Subcutaneous preadipocyte (primary cell): ENCODE data around the gene XPNPEP1.

- CAGE, long polyA plus RNA, result no peak
Measured at GRCh38 chr10:104312771-104313183, 25.5 kb downstream of the ITPRIP start.

DNA sequence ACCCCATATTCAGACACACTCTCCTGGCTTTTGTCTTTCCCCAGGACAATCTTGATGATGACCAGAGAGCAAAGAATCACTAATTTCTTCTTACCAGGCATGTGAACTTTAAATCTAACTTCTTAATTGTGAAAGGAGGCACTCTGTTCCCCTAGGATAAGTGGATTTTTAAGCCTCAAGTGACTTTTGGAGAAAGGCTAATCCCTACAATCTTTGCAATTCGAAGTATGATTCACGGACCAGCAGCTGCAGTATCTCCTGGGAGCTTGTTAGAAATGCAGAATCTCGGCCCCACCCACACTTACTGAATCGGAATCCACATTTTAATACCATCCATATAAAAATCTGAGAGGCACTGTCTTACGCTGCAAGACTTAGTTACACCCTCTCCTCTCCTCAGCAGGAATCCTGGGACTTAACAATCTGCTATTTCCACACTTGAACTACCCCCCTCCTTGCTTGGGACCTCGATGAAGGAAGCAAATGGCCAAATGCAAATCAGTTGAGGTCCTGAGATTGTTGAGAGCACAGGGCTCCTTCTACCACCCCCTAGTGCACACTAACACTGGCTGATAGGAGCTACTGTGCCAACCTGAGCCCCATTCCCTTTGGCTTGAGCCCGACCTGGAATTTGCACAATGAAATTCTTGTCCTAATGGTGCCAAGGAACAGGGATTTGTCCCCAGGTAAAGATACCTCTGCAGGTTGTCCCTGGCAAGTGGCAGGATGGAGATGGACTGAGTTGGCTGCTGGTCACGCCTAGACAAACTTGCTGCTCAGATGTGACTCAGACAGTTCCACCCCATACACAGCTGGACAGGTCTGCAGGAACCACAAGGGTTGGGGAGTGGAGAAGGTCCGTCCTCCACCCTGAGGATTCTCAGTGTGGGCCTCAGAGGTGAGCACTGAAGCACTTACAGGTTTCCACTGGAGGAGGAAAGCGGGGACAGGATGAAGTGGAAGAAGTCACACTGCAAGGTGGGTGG is 20.8 kb downstream of the ITPRIP start:
- CAGE, long polyA plus RNA, result no peak

DNA sequence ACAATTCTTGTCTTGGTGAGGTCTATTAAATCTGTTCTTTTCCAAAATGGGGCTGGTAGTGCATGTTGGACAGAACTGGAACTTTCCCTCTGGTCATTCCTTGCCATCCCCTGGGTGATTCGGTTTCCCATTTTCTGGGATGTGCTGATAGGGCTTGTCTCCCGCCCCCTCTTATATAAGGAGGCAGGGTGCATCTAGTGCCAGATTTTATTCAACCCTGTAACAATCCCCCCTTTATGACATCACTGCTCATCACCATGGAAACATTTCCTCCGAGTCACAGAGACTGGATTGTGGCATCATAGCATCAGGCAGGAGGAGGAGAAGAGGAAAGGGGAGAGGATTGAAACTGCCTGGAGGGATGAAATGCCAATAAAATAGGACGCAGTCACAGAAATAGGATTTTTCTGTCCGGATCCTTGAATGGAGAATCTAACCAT is 25.0 kb downstream of the SORCS3 start:
- CAGE, long polyA plus RNA, result no peak

- CAGE, long polyA plus RNA, result no peak
Measured at GRCh38 chr10:104732139-104732572, 91.1 kb downstream of the SORCS3 start.

DNA sequence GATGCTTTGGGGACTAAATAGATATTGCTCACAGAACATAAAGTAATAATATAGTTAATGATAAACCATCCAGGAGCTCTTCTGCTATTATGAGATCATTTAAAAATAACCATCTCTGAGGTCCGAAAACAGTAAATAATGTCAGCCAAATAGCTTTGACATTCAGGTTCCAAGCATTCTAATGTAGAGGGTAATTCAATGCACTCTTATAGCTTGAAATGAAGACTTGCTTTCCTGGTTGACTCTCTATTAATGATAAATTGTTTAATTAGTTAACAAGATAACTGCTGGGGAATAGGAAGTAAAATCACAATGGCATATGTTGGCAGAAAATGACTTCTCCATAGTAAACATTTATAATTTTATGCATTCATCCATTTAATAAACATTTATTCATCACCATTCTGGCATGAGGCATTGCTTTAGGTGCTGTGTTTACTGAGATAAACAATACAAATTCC is 875.6 kb downstream of the SORCS3 start:
- CAGE, long polyA plus RNA, result no peak

DNA sequence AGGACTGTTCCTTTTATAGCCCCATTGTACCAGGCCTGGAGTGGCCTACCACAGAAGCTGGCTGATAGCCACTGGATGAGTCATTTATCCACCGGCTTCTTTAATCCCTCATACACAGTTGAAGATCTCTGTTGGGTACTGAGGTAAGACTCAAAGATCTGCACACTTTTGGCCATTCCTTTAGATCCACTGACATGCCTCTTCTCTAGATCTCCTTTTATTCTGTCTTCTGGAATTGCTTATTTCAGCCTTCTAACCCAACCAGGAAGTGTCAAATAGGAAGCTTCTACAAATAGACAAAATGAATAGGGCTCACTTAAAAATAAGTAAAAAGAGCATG is 1101.2 kb downstream of the SORCS3 start:
- CAGE, long polyA plus RNA, result no peak

DNA sequence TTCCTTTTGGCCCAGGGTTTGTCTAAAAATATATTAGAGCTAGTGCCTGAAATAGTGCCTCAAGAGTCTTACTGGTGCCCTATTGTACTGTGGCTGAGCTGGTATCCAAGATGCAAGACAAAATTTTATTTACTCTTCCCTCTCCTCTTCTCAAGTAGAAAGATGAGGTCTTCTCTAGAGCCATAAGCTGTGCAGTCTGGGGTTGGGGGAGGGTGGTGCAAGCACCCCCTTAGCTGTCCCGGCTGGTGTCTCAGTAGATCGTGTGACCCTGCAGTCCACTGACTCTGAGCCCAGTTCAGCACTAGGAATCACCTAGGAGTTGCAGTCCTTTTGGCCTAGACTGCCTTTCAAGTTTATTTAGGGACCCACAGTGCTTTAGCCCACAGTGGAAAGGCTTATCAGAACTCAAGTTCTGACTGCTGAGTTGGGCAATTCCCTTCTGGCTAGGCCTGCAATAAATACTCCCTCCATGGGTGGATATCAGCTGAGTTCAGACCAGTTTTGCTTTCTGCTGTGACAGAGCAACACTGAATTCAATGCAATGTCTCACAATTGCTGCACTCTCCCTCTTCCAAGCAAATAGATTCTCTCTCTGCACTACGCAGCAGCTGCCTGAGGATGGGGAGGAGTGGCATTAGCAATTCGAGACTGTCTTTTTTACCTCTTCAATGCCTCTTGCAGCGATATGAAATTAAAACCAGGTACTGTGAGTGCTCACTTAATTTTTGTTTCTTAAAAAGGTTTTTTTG is 1153.4 kb downstream of the SORCS1 start:
- CAGE, long polyA plus RNA, result no peak

- CAGE, long polyA plus RNA, result no peak
Measured at GRCh38 chr10:106997522-106998259, 166.8 kb downstream of the SORCS1 start.

GRCh38 chr10:107914312-107915771 is 750.3 kb upstream of the SORCS1 start:
- CAGE, long polyA plus RNA, result no peak

- CAGE, long polyA plus RNA, result no peak
Measured at GRCh38 chr10:108315485-108316407, 1151.2 kb upstream of the SORCS1 start.

DNA sequence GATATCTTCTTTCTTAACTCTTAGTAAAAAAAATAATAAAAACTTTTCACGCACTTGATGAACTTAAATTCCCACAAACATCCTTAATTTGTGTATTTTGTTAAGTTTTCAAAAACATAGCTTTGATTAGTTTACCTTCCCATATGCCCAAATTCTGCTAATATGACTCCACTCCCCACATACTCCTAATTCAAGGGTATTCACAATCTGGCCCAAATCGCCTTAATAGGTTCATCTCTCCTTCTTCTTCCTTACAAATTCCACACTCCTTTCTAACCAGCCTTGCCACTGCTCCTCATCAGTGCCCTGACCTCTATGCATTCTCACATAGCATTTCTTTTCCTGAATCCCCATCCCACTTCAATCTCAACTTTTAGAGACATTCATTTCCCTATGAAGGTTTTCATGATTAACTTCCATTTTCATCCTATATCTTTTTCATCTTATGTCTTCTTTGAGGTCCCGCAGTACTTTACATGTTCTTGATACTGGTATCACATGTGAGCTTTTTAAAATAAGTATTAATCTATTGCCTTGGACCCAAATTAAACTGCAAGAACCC is 779.0 kb downstream of the XPNPEP1 start:
- CAGE, long polyA plus RNA, result no peak

DNA sequence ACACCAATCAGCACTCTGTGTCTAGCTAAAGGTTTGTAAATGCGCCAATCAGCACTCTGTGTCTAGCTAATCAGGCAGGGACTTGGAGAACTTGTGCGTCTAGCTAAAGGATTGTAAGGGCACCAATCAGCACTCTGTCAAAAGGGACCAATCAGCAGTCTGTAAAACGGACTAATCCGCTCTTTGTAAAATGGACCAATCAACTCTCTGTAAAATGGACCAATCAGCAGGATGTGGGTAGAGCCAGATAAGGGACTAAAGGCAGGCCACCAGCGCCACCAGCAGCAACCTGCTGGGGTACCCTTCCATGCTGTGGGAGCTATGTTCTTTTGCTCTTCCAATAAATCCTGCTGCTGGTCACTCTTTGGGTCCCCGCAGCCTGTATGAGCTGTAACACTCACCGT is 223.5 kb downstream of the XPNPEP1 start:
- CAGE, long polyA plus RNA, result no peak

- CAGE, long polyA plus RNA, result no peak
Measured at GRCh38 chr10:109895410-109896109, 27.8 kb downstream of the XPNPEP1 start.

DNA sequence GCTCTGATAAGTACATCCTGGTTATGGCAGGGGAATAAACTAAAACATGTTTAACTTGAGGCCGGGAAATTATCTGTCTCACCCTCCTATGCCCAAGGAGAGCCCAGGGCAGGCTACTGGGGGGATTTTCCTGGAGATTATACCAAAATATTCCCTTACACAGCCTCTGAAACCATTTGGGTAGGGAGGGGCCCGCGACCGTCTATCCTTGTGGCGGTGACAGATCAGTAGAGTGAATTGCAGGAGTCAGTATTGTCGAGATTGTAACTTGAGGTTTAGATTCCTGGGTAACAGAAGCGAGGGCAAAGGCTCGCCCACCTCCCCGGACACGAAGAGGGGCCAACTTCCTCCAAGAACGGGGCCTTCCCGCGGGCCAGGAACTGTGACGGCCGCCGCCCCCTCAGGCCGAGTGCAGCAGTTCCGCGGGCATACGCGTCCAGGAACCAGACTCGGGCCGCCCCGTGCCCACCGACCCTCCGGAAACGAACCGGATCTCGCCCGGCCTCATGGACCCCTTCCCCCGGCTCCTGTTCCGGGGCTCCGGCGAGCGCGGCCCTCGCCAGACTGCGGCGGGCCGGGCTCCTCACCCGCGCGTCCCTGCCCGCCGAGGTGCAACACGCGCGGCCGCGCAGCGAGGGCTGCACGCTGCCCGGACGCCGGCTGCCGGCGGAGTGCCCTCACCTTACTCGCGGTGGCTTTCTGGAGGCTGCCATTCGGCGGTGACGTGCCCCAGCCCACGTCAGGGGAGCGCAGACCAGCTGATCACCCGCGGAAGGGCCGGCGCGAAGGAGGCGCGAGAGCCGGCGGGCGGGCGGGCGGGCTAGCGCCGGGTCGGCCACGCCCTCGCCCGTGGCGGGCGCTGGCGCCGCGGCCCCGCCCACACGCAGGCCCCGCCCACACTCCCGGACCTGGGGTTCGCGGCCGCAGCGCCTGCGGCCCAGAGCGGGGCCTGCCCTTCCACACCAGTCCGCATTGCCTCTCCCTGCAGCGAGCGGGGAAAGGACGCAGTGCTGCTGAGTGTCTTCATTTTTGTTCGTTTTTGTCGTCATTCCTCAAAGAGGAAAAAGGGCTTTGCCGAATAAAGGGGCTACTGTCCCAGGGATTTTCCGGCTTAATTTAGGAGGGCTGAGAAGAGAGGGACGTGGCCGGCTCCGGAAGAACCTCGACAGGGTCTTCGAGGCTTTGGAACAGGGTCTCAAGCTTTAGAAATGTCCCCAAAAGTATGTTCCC is at the start of gene XPNPEP1:
XPNPEP1 (minus strand) TSS at position 791 of the 1,230 bp plus-strand sequence.
- CAGE, long polyA plus RNA, result no peak

- CAGE, long polyA plus RNA, result no peak
Measured at GRCh38 chr10:110074129-110074792, 66.5 kb downstream of the ADD3 start.

GRCh38 chr10:110306080-110306609 is 1.4 kb upstream of the SMNDC1 start:
- CAGE, long polyA plus RNA, result no peak

GRCh38 chr10:110353442-110354162 is 48.9 kb upstream of the SMNDC1 start:
- CAGE, long polyA plus RNA, result no peak

GRCh38 chr10:110355788-110356353 is 51.2 kb upstream of the SMNDC1 start:
- CAGE, long polyA plus RNA, result no peak

DNA sequence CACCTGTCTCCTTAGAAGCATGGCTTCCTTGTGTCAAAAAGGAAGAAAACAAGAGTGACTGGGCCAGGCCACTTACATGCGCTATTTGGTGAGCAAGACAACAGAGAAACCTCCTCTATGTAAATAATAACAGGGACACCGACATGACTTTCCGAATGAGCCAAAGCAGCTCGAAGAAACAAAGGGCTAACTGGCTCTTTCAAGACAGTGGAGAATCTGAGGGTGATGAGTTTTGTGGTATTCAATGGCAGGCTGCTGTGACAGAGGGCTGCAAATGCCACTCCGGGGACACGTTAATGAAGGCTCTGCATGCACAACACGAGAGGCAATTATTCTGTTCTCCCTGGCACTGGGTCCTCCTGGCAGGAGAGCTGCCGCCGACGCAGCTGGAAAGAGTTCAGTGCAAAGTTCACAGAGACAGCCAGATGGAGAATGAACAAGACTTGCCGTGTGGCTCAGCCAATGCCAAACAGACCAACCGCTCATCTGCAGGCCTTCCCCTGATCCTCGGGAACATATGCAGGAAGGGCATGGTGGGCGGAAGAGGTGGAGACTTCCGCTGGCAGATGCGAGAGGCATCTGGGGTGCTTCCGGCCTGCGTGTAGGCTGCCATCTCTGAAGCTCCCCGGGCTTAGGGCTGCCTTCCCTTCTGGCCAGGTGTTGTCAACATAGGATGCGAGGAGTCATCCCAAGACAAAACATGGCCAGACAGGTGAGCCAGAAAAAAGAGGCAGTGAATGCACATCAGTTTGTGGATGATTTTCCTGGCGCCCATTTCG is 59.1 kb upstream of the SMNDC1 start:
- CAGE, long polyA plus RNA, result no peak

- CAGE, long polyA plus RNA, result no peak
Measured at GRCh38 chr10:110426144-110426679, 71.5 kb upstream of the DUSP5 start.